ENCODE results near the gene SNX22.

DNA sequence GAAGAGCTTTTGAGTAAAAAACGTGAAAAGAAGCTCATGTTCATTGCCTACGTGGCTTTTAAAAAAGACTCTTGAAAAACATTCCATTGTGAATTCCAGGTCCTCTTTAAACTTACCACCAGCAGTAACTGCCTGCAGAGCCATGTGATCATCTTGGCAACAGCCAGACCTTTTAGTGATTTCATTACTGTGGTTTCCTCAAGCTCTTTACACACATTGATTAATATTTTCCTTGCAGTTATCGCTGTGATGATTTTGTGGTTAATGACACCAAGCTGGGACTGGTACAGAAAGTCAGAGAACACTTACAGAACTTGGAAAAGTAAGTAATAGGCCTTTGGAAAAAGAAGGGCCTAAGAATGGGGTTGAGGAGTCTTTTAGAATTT lies 43.7 kb upstream of the FBXL22 start:
- RRBS: no CpG with 5 or more reads among the region's 3 CpGs

DNA sequence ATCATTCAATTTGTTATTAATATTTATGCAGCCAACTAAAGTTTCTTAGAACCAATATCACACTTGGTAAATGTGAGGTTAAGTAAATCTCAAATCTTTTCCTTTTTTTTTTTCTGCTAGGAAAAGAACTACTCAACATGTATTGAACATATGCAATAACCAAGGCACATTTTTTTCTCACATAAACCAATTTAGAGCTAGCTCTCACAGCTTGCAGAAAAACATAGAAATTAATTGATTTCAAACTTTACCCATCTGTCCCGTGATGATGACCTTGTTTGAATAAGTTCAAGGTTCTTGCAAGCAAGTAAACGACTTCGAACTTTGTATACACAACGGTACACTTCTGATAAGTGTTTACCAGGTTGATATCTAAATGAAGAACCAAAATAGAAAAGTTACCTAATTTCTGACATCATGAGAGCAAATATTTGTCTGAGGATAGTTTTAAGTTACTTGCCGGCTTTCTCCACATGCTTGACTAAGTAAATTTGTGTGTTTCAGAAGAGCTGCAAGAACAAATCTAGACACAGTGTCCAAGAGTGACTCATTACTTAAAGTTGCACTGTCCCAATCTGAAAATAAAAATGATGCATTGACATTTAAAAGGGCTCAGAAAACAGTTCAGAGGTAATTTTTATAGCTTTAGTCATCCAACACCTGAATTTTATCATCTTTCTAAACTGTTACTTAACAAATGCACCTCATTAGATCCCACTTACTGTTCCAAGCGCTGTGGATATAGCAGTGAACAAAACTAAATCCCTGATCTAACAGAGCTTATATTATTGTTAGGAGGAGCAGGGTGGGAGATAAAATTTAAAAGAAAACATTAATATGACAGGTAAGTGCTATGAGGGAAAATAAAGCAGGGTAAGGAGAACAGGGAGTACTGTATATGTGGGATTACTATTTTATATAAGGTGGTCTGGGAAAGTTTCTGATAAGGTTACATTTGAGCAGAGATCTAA lies 115.1 kb downstream of the HERC1 start:
- RRBS: no CpG with 5 or more reads among the region's 6 CpGs

DNA sequence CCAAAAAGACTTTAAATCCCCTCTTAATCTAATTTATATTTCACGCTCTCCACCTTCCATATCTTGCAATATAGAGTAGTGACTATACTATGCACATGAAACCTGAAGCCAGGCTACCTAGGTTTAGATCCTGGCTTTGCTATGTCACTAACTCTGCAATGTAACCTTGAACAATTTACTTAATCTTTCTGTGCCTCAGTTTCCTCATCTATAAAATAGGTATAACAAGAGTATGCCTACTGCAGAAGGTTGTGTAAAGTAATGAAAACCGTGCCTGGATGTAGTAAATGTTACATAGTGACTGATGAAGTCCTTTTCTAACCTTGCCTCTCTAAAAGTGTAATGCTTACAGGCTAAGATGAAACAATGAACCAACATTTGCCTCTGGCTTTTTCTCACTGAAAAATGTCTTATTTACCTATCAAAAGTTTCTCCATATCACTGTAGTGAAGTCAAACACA lies 18.5 kb downstream of the HERC1 start:
- RRBS: no CpG with 5 or more reads among the region's 2 CpGs

DNA sequence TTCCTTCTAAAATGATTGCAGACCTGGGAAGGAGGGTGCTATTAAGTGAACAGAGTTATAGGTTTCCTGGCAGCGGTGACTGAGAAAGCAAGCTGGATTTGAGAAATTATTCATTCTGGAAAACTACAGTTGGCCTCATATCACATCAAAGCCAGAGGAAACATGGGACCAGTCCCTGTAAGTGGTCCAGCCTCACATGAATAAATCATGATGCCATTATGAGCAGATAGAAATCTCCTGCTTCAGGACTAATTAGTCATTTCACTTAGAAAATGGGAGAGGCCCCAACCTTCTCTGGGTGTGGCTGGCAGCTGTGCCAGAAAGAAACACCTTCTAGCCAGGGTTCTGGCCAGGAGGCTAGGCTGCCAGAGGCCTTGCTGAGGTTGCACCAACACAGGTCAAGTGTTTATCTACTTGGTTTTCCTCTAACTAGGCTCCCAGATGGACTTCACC lies 32.6 kb downstream of the DAPK2 start:
- RRBS: no CpG with 5 or more reads among the region's 1 CpG

DNA sequence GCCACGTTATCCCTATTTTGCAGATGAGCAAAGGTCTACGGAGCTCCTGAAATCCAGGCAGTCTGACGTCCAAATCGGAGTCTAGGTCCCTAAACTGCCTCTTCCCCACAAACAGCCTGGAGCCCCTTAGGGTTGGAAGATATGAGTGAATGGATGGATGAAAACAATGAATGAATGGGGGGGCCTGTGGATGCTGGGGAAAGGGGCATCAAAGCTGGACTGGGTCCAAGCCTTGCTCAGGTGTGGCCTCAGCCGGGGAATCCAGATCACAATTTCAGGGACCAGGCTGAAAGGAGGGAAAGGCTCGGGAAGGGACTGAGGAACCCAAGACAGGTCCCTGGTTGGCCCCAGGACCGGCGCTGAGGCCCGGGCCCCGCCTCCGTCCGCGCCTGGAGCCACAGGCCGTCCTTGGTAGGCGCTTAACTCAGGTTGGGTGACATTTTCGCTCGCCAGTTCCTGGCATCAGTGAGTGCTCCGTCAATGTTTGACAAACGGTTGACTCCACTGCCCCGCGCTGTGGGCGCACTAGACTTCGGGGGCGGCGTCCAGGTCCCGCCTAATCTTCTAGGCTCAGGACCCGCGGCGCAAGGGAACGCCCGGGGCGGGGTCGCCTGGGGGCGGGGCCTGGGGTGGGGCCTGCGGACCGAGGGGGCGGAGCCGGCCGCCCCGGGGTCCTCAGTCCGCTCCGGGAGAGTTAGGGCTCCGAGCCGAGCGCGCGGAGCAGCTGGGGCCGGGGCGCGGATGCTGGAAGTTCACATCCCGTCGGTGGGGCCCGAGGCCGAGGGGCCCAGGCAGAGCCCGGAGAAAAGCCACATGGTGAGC lies at the start of gene SNX22:
Gene SNX22, plus strand, starts transcription at position 697 of the 822 bp plus-strand sequence.
- RRBS: 4% methylated on average over 24 of the region's 55 CpGs

- RRBS: no CpG with 5 or more reads among the region's 2 CpGs
Measured at GRCh38 chr15:64406184-64406629, 18.6 kb downstream of the TRIP4 start.

DNA sequence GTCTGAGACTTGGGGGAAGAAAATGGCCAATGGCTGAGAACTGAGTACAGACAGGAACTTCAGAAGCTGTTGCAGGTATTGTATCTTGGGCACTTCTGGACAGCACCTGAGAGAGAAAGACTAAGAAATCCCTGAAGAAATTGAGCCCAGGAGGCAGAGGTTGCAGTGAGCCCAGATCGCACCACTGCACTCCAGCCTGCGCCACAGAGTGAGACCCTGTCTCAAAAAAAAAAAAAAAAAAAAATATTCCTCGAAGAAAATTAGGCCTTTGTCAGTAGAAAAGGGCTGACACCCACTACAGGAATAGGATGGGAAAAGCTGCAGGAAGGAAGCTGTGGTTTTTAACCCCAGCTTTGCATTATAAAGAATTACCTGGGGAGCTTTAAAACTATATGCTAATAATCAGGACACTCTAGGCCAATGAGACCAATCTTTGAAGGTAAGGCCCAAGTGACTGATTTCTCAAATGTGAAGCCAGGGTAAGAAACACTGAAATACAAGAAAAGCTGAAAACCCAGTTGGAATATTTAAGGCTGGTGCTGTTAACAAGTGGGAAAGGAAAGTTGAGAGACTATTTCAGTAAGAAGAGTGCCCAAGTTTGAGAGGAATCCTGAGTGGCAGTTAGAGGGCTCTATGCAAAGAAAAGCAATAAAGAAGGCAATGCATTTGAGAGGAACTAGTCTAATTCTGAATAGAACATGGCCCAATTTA lies 74.4 kb downstream of the RBPMS2 start:
- RRBS: no CpG with 5 or more reads among the region's 3 CpGs

- RRBS: no CpG with 5 or more reads among the region's 8 CpGs
Measured at GRCh38 chr15:64739547-64740012, 35.8 kb downstream of the RBPMS2 start.

GRCh38 chr15:64754733-64755276 lies 20.6 kb downstream of the RBPMS2 start:
- RRBS: no CpG with 5 or more reads among the region's 9 CpGs

DNA sequence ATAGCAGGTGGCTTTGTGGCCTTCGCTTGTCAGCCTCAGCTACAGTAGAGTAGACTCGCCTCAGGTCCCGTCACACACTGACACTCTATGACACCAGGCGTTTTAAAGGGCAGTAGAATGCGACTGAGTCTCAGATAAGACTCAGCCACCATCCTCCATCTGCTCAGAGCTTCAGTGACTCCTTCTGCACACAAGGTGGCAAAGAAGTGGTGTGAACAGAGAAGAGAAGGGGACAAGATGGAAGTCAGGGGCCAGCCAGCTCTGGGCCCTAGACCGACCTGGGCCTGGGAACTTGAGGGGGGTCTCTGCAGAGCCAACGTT lies 12.8 kb downstream of the RBPMS2 start:
- RRBS: no CpG with 5 or more reads among the region's 7 CpGs

- RRBS: no CpG with 5 or more reads among the region's 14 CpGs
Measured at GRCh38 chr15:64842982-64843814, 1.5 kb downstream of the PLEKHO2 start.

DNA sequence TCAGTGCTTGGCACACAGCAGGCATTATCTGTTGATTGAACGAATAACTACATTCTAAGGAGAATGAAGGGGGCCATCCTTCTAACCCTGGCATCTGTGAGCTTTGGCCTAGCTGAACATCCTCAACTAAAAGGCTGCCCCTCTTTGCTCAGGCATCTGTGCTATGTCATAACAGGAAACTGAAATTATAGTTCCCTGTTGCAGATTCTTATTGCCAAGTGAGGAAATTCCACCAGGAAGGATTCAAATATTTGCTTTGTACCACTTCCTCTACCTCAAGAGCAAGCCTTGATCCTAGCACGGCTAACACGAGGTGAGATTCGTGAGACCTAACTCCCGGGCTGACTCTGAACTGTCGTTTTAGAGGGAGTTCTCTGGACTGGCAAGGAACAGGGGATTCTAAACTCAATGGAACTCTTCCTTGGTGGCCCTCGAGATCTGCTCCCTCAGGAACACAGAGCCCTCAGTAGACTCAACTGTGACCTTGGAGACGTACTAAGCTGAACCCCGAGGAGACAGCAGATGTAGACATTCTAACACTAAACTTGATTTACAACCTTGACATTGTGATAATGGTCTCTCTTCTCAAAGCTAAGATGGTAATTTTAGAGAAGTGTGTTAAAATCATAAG lies 4.3 kb downstream of the SPG21 start:
- RRBS: no CpG with 5 or more reads among the region's 9 CpGs

GRCh38 chr15:65287001-65287199 lies 217 bp upstream of the PARP16 start:
- RRBS: no CpG with 5 or more reads among the region's 22 CpGs

DNA sequence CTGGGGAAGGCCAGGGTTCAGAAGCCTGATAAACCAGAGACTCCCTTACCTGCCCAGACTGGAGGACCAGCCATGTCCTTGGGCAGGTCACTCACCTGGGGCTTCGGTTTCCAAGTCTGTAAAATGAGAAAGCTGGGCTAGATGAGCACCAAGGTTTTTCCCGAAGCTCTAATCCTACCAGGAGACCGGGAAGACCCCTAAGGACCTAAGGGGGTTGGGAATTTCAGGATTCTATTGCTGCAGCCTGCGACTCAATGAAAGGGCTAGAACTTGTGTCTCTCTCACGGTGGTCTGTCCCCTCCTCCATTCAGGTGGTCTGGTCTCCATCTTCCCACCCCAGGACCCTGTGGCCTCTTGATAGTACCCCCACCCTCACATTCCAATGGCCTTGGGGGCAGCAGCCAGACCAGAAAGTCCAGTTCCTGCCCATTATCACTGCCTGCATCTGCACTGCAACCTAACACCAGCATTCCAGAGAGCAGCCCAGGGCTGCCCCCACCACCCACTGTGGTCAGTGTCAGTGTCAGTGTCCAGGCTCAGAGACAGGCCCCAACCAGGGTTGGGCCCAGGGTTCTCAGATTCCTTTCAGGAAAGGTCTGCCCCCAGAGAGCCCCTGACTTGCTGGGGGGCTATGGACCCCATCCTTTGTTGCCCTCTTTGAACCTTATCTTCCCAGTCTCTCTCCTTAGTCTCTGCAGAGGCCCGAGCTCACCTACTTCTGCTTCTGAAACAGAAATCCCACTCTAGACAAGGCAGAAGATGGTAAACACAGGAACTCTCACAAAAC lies 12.6 kb downstream of the IGDCC3 start:
- RRBS: no CpG with 5 or more reads among the region's 6 CpGs

- RRBS: no CpG with 5 or more reads among the region's 3 CpGs
Measured at GRCh38 chr15:65530042-65530278, 303 bp upstream of the HACD3 start.

GRCh38 chr15:65530953-65531514 lies 771 bp downstream of the HACD3 start:
- RRBS: 6% methylated on average over 5 of the region's 20 CpGs

DNA sequence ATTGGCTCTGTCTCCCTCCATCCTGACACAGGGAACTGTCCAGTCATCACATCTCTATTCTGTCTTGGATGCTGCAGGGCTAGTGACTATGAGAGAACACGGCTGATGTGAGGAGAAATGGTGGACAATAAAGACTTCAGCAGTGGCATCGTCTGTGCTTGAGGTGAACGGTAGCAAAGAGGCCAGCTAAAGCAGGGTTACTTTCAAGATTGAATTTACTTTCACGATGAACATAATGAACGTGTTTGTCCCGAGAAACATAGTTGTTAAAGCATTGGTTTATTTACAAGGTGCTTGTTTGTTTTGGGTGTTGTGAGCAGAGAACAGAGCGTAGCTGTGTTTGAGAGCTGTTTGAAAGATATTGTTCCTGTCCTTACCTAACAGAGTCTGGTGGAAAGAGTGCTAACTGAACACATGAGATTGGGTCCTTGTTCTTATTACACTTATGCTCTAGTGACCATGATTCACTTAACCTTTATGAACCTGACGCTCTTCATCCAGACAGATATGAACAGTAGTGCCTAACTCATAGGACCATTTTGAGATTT lies 4.1 kb downstream of the HACD3 start:
- RRBS: no CpG with 5 or more reads among the region's 8 CpGs

DNA sequence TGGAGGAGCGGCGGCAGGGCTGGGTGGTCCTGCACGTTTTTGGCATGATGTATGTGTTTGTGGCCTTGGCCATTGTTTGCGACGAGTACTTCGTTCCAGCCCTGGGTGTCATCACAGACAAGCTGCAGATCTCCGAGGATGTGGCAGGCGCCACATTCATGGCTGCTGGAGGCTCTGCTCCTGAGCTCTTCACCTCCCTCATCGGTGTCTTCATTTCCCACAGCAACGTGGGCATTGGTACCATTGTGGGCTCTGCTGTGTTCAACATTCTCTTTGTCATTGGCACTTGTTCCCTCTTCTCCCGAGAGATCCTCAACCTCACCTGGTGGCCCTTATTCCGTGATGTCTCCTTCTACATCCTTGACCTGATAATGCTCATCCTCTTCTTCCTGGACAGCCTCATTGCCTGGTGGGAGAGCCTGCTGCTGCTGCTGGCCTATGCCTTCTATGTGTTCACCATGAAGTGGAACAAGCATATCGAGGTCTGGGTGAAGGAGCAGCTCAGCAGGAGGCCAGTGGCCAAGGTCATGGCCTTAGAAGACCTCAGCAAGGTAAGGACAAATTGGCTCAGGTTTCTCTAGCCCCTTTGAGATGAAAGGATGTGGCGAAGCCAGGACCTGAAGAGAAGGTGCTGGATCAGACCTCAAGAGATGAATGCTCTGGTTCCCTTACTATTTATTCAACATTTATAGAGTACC lies 3.8 kb downstream of the SLC24A1 start:
- RRBS: no CpG with 5 or more reads among the region's 14 CpGs

DNA sequence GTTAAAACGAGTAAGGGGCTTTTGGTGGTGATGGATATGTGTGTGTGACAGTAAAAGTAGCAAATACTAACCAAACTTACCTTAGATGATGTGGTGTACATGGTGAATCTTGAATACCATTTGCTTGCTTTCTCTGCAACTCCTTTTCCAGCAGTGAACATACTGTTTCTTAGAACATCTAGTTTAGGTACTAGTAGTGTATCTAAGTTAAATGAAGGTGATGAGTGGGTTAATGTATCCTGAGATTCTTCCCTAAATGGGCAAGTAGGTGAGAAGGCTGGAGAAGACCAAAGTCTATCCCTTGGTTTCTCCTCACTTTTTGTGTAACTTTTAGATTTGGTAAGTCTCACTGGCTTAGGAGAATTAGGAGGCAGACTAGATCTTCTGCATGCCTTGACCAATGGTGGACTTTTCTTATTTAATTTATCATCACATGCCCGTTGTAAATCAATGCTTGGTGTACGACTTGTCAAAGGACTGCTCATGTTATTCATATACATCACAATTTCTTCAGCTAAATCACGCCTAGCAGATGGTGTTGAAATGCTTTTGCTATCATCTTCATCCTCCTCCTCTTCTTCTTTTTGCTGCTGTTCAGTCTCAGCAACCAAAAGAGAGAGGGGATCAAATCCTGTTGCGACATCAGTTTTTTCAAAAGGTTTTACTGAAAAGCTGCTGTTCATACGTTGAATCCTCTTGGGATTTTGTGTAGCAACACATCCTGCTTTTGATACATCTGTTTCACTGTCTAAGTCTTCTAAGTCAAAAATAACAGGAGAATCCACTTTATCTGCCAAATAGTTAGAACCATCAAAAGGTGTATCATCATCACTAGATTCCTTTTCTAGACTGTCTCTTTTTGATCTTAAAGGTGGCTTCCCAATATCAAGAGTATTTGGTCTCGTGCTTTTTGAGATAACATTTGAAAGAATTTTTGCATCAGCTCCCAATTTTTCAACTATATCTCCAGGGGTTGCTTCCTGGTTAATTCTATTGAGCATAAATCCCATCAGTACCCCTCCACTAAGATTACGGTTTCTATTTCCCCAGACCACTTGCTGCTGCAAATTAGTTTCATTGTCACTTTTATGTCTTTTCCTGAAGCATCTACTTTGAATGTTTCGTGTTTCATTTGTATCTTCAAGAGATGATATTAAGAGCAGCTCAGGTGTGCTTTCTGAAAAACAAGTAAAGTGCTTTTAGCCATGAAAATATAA lies 69.0 kb downstream of the SLC24A1 start:
- RRBS: no CpG with 5 or more reads among the region's 9 CpGs

DNA sequence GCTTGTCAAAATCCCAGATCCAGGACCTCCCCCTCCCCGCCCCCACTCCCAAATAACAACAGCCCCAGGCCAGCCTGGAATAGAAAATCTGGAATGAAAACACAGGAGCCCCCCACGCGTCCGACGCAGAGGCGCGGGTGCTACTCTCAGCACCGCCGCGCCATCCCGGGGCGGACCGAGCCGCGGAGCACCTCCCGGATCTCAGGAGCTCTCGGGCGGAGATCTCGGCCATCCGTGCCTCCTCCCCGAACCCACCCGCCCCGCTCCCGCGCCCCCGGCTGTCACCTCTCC lies 484 bp downstream of the DENND4A start:
- RRBS: 3% methylated on average over 10 of the region's 26 CpGs

Measured in islet of Langerhans (tissue), 1 donor.